Left lung (tissue), 1 donor: Measurements from ENCODE around the genes CA7 and PDP2.

- PRO-cap: no peak
Measured at GRCh38 chr16:66517395-66517596, 32.6 kb downstream of the TK2 start.

DNA sequence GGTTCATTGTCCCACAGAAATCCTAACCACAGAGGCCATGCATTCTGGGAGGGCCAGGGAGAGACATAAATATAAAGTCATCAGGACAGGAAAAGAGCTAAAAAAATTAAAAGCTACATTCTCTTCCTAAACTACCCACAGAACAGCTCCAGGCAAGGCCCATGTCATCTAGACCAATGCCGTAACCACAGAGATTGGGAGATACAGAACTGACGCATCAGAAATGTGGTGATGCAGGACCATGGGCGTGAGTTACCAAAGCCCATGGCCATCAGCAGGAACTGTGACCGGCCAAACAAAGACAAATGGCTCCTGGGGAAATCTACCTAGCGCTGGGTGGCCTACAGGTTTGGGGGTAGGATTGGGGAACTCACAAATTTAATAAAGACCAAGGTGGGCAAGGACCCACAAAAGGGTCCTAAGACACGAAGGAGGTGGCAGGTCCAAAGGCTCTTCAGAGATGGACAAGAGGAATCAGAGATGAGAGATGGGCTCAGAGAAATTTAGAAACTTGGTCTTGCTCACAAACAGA lies 24.0 kb downstream of the TK2 start:
- PRO-cap: no peak

DNA sequence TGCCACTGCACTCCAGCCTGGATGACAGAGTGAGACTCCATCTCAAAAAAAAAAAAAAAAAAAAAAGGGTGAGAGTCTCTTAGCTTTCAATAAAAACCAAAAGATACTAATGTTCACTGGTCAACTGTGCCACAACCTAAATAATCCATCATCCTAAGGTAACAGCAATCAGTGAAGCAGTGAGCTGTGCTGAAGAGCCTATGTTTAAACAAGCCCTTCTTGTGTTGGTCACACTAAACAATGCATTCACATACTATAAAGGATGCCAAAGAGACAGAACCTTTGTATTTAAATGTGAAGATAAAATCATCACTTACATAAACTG lies 7.9 kb downstream of the DYNC1LI2 start:
- PRO-cap: no peak

DNA sequence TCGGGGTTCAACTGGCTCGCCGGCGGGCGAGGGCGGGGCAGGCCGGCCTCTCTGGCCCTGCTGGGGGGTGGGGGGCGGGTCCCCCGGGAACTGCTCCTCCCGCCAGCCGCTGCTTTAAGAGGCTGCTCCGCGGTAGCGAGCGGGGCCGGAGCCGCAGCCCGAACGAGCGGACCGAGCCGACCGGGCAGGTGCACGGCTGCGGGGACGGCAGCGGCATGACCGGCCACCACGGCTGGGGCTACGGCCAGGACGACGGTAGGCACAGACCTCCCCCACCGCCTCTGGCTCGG lies at the start of gene CA7:
Gene CA7, plus strand, starts transcription at position 142 of the 290 bp plus-strand sequence.
- PRO-cap: no peak

DNA sequence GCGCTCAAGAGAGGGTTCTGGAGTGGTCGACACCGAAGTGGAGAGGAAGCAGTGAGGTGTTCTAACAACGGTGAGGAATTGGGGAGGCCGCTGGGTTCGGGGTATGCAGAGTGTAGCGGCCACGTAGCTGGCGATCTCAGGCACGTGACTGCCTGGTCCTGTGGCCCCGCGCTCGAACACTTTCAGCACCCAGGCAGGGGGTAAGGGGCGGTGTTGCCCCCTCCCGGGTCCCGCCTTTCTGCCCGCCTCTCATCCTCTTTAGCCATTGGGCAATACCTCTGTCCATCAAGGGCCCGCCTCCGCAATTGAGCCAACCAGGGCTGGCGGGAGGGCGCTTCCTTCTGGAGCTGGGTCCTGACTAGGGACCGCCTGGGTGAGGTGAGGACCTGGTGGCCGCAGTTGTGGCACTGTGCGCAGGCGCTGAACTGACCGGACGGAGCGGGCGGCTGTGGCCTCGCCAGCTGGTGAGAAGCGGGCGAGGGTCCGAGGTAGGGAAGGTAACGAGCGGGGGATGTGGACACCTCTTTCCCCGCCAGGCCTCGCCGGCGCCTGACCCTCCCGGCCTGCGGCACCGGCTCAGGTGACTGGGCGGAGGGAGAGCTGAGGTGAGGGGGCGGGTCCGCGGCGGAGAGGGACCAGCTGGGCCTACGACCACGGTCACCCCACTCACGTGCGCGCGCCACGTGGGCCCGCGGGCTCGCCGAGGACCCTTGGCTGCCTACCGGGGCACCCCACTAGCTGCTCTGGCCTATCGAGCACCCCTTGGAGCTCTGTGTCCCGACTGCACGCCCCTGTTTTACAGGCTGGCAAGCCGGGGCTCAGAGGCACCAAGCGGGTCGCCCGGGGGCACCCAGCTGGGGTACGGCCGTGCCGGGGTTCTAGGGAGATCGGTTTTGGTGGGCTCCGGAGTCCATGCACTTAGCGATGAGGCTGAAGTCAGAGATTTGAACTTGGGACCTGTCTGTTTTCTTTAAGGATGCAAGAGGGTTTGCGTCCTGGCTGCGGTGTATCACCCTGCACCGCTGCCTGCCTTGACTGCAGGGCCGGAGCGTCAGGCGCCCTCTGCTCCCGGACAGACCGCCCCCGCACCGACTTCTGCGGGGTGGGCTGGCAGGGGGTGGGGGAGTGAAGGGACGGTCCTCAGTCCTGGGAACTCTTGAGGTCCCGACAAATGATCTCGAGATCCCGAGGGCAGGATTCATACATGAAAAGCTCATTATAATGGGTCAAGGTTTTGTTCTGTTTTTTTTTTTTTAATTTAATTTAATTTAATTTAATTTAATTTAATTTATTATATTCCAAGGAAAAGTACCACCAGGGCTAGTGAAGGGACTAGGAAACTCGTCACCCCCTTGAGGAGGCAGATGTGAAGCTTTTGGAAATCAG lies at the start of gene PDP2:
Gene PDP2, plus strand, starts transcription at position 339 of the 1,386 bp plus-strand sequence.
- PRO-cap: bidirectional peak, plus-strand start at position 365 of the sequence, minus-strand start at position 178 of the sequence; bidirectional peak, plus-strand start at position 762 of the sequence, minus-strand start at position 551 of the sequence; bidirectional peak, plus-strand start at position 1,029 of the sequence, minus-strand start at position 1,037 of the sequence

DNA sequence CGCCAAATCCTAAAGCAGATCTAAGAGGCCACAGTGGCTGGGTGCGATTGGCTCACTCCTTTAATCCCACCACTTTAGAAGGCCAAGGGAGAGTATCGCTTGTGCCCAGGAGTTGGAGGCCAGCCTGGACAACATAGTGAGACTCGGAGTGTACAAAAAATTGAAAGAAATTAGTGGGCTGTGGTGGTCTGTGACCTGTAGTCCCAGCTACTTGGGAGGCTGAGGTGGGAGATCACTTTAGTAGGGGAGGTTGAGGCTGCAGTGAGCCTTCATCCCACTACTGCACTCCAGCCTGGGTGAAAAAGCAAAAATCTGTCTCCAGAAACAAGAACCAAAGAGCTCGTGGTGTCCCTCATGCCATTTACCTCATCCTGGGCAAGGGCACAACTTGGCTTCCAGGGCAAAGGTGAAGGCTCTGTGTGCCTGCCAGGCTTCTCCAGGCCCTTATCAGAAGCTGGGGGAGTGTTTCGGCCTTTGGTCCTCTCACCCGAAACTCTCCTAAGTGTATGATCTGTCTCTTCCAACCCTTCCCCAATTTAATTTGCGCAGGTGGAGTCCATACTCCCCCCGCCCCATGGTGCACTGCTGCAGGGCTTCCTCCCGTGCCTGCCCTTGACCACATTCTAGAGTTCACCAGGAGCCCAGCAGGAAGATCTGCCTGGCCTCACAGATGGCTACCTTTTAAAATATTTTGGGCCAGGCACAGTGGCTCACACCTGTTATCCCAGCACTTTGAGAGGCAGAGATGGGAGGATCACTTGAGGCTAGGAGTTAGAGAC lies 1.1 kb downstream of the CES2 start:
- PRO-cap: no peak

DNA sequence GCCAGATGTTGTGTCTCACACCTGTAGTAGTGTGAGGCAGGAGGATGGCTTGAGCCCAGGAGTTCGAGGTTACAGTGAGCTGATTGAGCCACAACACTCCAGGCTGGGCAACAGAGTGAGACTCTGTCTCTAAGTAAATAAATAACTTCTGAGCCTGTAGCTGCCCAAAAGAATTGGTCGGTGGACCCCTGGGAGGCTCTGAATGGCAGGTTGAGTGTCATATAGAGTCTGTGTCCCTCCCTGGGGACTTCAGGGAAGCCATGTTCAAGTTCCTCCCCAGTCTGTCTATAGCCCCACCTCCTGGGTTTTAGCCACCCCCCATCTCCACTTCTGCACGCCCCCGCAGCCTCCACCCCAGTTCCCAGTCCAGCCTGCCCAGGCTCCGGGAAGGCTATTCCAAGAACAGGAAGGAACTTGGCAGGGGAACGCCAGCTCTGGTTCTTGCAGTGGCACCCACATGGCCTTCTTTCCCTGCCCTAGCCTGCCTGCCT lies 9.5 kb upstream of the CES4A start:
- PRO-cap: no peak

DNA sequence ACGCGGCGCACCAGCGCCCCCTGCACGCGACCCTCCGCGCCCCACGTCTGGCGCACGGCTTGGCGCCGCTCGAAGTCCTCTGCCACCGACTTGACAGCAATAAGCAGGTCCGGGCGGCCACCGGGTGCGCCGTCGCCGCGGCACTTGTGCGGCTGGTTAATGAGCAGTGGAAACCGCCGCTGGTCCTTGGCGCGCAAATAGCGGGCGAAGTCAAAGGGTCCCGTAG lies 857 bp downstream of the B3GNT9 start:
- PRO-cap: no peak

DNA sequence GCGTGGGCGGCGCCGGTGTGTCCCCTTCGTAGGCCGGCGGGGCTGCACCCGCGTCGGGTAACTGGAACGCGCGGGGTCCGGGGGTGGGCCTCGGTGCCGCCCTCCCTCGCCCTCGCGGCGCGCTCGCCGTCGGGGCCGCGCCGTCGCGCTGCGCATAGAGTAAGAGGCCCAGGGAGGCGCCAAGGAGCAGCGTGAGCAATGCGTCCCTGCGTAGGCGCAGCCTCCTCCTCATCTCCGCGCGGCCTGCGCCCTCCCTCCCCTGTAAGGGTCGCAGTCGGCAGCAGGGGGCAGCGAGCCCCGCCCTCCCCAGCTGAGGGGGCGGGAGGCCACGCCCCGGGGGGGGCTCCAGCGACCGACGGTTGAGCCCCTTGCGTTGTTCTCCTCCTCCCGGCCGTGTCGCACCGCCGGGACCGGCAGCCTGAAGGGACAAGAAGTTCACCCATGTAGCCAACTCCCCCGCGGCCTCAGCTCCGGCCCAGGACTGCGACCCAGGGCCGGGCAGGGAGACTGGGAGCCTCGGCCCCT lies 482 bp downstream of the B3GNT9 start:
- PRO-cap: bidirectional peak, plus-strand start at position 162 of the sequence, minus-strand start at position 131 of the sequence; bidirectional peak, plus-strand start at position 376 of the sequence, minus-strand start at position 358 of the sequence

- PRO-cap: no peak
Measured at GRCh38 chr16:67227223-67227972, 468 bp downstream of the TMEM208 start.

DNA sequence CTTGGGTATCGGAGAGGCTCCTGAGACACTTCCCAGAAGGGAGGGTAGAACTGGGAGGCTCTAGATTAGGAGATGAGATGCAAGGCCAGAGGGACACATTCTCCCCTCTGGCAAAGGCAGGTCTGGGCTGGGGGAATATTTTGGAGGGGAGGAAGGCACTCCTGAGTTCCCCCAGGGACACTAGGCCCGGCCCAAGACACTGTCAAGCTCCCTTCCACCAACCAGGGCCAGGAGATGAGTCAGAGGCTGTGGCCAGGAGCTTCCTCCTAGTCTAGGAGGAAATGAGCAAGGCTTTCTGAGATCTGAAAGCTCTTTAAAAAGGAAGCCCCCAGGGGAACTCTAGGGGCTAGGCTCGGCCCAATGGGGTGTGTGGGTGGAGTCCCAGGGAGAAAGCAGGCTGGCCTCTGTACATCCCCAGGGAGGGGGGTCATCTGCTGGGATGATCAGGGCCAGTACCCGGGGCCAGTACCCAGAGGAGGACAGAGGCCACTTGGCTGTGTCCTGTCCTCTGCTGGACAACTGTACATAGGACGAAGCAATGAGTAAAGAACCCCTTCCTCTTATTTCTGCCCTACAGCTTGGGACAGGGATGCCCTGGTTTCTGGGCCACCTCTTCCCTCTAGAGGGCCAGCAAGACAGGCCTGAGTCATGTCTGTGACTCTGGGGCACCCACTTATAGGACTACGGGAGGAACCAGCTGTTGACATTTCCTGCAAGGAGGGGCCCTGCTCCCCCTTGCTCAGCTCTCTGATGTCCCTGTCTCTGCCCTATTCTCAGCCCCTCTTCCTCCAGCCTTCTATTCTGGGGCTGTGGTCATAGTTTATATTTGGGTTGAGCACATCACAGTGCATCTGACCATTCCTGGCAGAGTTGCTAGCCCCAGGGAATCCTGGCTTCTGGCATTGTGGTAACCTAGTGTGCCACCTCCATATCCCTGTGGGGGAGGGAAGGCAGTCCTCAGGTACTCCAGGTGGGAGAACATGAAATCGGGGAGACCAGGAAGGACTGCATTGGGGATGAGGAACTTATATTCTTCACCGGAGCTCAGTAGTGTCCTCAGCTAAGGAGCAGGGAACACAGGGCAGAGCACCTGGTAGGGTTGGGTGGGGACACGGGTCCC lies 2.7 kb downstream of the FHOD1 start:
- PRO-cap: bidirectional peak, plus-strand start at position 342 of the sequence, minus-strand start at position 282 of the sequence

DNA sequence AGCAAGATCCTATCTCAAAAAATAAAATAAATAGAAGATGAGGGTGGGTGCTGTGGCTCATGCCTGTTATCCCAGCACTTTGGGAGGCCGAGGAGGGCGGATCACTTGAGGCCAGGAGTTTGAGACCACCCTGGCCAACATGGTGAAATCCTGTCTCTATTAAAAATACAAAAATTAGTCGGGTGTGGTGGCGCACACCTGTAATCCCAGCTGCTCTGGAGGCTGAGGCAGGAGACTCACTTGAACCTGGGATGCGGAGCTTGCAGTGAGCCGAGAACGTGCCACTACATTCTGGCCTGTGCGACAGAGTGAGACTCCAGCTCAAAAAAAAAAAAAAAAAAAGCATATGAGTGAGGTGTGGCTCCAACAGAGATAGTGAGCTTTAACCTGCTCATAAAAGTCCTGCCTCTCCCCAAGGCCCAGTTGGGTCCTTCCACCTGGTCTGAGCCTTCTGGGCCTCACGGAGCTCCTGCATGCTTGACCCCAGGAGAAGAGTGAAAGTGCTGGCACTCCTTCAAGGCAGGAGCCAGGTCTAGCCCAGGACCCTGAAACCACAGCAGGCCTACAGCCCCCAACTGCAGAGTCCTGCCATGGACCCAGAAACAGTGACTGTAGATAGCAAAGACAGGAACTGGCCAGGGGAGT lies 17.5 kb downstream of the HSD11B2 start:
- PRO-cap: no peak

DNA sequence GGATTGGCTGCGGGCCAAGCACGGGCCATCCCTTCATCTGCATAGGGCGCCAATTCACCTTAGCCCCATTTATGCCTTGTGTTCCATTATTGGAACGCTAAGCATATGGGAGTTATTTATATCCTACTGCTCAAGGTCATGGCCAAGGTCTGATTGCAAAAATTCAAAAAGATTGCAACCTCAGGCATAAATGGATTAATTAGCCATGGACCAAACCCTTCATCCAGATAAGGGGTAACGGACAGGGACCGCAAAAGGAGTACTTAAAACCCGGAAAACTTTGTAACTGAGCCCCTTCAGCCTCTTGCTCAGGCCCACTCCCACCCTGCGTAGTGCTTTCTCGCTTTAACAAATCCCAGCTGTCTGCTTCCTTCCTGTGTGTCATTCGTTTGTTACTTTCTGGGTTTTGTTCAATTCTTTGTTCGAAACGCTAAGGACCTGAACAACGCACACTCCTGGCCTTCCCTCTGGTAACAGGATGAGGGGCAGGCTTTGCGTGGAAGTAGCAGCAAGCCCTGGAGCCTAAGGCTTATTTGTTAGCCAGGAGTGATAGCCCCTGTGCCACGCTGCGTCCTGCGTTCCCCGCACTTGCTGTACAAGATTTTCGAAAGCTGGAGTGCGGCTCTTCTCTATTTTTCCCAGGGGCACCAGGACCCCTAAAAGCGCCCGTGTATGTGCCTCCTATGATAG lies 952 bp upstream of the ATP6V0D1 start:
- PRO-cap: no peak

DNA sequence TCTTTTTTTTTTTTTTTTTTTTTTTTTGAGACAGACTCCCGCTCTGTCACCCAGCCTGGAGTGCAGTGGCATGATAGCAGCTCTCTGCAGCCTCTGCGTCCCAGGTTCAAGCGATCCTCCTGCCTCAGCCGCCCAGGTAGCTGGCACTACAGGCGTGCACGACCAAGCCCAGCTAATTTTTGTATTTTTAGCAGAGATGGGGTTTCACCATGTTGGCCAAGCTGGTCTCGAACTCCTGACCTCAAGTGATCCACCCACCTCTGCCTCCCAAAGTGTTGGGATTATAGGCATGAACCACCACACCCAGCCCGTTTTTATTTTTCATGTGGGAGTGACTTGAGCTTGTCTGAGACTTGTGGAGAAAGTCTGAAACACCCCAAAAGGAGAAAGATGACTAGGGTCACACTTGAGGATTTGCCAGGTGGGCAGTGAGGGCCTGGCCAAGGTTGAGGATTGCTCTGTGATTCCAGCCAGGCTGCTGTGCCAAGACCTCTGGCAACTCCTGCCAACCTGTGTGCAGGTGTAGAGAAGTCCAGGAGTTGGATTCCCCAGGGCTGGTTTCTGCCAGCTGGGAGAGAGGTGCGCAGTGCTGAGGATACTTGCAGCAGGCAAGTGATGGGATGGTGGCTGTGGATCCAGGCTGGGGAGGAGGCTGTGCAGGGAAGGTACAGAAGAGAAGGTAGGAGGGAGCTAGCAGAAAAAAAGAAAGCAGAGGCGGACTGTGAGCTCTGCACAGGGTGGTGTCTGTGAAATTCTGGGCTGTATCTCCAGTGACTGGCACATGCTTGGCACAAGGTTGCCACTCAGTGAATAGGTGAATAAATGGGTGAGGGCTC lies 6.4 kb downstream of the RIPOR1 start:
- PRO-cap: no peak

DNA sequence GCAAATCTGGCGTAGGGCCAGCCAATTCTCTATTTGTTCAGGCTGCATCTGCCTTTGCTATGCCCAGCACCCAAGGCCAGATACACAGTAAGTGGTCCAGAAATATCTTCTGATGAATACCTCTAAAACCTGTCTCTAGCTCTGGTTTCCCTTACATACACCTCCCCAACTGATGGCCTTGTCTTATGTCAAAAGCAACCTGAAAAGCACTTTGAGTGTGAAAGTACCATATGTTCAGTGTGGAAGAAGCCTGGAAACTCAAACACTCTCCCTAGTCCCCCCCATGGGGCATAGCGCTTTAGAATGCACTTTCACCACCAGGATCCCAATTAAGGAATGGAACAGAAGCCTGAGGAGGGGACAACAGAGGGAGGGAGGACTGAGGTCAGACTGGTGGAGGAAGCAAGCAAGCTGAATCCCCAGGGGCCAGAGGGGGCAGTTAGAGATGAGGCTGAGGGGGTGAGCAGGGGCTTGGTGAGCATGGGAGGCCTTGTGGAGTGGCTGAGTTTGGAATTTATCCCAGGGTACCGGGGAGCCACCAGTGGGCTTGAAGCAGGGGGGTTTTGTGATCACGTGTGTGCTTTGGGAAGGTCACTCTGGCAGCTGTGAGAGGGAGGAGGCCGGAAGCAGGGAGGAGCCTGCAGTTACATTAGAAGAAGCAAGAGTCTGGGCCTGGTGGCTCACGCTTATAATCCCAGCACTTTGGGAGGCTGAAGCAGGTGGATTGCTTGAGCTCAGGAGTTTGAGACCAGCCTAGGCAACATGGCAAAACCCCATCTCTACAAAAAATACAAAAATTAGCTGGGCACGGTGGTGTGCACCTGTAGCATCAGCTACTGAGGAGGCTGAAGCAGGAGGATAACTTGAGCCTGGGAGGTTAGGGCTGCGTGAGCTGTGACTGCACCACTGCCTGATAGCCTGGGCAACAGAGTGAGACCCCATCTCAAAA lies 9.9 kb upstream of the CTCF start:
- PRO-cap: no peak

DNA sequence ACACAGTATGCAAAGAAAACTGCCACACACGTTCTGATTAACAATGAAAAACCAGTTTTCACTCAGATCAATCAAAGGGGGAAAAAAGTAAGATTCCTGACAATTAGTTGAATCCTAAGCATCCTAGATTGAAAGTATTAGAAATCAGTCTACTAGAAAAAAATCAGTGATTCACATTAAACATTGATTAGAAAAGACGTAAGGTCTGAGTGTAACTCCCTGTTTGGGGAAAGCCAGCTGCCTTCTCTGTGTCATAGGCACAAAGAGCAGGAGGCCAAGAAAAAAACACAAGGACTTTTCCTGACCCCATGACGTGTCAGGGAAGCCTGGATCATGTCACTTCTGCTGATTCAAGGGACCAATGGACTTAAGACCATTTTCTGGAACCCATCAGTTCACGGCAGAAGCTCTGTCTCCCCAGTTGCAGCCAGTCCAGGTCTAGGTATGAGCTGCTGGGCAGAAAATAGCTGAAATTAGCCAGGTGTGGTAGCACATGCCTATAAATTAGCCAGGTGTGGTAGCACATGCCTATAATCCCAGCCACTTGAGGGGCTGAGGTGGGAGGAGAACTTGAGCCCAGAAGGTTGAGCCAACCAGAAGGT lies 36.0 kb downstream of the RANBP10 start:
- PRO-cap: no peak

GRCh38 chr16:67842928-67843257 lies 773 bp downstream of the THAP11 start:
- PRO-cap: bidirectional peak, plus-strand start at chr16:67843140, minus-strand start at chr16:67843097

GRCh38 chr16:67873485-67873881 lies 631 bp downstream of the EDC4 start:
- PRO-cap: unidirectional peak, minus-strand start at chr16:67873631

GRCh38 chr16:67877796-67878338 lies 5.0 kb downstream of the EDC4 start:
- PRO-cap: no peak

DNA sequence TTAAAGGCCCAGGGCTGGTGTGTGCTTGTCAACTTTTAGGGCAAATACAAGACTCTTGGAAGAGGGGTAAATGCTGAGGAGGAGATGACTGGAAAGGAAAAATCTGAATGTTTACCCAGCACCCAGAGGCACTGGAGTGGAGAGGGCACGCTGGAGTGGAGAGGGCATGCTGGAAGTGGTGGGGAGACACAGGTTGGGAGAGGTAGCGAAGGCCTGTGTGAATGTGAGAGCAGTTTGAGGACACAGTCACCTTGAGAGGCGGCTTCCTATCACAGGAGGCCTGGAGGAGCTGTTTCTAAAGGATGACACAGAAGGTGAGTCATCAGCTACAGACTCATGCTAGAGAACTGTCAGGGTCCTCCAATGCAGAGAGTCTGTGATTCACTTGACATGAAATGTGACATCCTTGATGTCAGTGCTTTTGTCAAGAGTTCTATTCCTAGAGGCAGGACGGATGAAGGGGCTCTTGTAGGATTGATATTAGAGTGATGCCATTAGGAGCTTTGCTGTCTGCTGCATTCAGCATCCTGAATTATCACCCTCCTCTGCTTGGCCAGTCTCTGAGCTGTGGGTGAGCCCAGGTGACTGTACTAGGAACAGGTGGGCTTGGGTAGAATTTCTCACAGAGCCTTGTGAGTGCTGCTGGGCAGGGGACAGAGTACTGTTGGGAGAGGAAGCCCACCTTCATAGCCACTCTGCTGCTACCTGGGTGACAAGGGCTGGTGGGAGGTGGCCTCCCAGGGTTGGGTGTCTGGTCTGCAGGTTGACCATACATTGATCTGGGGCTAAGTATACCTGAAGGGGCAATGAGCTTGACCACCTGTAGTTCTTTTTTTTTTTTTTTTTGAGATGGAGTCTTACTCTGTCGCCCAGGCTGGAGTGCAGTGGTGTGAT lies 13.7 kb downstream of the CTRL start:
- PRO-cap: no peak